Karpas-422 (cell line): Measurements from ENCODE around the genes DIRAS2 and SYK.

GRCh38 chr9:88583791-88584610, 49.0 kb downstream of the NXNL2 start:
- PRO-cap, result unidirectional peak, plus-strand start at chr9:88584362
- RAMPAGE, long total RNA, result no peak

- PRO-cap, result no peak
- RAMPAGE, long total RNA, result no peak
Measured at GRCh38 chr9:88990546-88991038, 676 bp upstream of the S1PR3 start.

DNA sequence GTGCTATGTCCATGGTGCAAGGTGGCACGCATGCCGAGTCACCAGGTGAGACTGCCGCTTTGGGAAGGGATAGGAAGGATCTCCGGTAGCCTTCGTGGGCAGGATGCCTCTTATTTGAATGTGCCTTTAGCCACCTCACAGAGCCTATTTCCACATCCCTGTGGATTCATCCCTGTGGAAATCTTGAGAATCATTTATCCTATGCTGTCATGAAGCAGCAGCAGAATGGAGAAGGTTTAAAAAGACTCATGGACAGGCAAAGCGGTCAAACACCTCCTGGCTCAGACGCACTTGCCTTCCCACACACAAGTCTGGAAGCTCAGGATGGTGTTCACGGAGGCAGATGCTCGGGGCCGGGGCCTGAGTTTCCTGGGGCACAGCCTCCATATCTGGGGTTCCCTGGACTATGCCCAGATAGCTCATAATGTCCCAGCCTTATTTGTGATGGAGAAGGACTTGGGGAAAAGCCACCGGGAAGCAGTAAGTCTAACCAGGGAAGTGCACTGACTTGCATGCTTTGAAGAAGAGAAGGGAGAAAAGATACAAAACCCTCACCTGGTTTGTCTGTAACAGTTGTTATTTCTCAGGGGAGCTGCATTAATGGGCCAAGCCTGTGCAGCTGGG, 3.1 kb downstream of the S1PR3 start:
- PRO-cap, result no peak
- RAMPAGE, long total RNA, result no peak

- PRO-cap, result no peak
- RAMPAGE, long total RNA, result no peak
Measured at GRCh38 chr9:89329200-89329535, 10.9 kb downstream of the SECISBP2 start.

DNA sequence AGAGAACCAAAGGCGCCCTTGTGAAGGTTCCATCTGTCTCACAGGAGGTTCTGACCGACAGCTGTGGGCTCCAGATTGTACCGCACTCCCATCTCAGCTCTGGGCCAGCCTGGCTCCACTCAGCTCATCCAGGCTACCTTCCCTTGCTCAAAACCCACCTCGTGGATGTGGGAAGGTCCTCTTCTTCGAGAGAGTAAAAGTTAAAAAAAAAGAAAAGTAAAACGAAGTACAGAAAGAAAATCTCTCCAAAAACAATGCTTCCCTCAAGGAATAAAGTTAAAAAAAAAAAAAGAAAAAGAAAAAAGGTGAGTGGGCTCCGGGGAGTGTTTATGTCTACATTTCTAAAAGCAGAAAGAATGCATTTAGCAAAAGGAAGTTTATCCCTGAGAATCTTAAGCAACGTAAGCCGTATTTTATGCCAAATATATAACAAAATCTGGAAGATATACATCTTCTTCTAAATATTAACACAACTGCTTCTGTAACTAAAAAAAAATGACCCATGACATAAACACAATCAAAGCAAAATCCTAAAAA, 59.5 kb downstream of the SECISBP2 start:
- PRO-cap, result no peak
- RAMPAGE, long total RNA, result no peak

DNA sequence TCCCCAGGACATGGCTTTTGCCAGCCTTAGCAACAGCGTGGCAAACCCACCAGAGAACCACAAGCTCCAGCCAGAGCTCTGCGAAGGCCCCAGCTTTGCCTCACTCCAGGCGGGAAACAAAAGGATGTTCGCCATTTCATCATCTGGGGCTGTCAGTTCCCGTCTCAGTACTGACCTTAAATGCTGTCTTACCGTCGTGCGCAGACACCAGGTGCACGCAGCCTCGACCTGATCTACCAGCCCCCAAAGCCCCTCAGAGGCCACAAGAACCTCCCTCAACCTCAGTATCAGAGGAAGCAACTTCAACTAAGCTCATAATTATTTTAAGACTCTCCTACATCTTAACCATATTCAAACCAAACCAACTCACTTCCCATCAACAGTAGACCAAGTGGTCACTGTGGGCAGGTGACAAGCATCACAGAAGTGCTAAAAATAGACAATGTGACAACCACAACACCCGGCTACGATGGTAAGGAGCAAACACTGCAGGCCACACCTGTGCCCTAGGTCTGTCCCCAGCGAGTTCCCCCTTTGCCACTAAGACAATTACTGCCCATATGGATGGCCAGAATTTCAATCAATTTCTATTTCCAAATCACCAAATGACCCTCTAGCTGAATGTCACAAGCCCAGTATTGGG, 71.3 kb downstream of the SEMA4D start:
- PRO-cap, result no peak
- RAMPAGE, long total RNA, result no peak

DNA sequence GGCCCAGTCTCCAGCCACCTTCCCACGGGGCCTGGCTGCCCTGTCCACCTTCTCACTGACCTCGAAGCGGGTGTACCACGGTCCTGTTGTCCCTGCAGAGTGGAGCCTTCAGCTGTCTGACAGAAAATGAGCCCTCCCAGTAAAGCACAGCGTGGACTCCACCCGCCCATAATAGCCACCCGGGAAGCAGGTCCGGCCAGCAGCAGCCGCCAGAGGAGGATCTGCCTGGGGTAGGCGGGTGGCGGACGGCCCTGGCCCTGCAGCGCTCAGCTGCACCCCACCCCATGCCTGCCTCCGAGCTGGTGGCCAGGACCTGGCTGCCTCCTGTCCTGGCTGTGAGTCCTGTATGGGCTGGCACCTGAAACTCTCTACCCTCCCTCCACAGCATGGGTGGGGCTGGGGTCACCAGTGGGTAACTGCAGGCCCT, 54.5 kb downstream of the SEMA4D start:
- PRO-cap, result no peak
- RAMPAGE, long total RNA, result no peak

GRCh38 chr9:89668335-89668589, 63.5 kb downstream of the GADD45G start:
- PRO-cap, result no peak
- RAMPAGE, long total RNA, result no peak

DNA sequence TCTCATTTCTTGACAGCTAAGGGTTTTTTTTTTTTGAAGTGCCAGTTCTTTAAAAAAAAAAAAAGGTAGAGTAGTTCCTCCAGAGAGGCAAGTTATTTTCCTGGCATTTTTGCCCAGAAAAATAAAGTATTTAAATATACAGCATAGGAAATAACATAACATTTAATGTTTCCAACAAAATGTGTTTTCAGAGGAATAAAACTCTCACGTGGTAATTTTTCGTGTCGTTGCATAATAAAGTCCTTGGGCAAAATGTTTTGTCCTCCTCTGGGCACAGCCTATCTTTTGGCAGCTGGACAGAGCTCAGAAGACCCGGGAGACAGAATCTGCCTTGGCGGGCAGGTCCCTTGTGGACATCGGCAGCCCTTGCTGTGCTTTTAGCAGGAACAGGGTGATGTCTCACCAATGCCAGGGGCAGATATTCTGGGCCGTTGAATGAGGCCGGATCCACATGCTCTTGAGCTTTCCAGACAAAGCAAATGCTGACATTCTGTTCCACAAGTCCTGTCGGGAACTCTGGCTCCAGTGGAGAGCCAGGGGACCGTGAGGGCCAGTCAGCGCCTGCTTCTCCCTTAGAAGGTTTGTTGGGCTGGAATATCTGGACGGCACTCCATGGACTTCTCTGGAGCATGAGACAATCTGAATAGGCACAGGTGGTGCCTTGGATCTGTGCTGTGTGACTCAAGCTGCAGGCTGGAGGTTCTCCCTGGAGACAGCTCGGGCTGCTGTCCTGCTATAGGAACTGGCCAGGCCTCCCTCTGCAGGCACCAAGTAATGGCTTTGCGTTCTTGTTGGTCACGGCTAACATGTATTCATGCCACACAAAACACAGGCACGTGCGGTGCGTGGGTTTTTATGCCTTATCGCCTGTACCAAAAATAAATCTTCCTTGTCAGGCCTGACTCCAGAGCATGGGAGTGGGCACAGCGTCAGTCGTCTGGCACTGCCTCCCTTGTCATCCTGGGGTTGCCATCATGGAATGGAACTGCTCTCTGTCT, 80.1 kb downstream of the GADD45G start:
- PRO-cap, result no peak
- RAMPAGE, long total RNA, result no peak

DNA sequence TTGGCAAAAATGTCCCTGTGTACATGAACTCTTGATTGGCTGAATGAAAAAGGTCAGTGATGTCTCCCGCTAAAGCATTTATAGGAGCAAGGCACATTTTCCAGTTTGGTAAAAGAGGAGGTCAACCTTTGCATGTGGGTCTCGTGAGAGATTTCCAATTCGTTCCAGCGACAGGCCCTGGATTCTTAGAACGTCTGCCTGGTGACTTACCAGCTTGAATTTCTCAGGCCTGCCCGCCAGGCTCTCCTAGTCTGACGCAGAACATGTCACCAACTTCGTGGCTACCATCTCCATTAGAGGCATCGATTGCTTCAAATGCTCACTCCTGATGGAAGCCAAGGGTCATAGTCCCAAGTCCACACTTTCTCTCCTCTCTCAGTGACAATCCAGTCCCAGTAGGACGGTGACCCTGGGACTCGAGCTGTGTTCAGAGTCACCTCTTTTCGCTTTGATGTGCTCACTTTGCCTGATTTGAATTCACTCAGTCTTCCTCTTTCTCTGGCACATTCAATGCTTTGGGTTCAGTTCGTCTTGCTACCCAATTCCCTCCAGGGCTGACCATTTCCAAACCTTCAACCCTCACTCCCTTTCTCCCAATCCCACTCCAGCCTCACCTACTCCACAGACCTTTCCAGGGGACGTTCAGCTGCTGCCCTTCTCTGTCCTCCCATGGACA, 94.8 kb downstream of the GADD45G start:
- PRO-cap, result no peak
- RAMPAGE, long total RNA, result no peak

DNA sequence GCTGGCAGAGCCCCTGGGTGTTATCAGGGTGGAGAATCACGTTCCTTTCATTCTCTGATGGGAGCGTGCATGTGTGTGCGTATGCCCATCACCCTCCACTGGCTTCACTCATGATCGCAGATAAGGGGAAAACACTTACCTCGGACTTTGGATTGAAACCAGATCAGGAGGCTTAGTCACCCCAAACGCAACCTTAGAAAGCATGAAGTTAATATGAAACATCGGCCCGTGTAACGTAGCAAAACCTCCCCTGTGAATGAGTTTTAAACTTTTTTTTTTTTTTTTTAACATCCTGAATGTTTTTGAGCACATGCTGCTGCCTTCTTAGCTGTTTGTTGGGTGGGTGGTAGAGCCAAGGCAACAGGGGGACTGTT, 173.6 kb downstream of the GADD45G start:
- PRO-cap, result no peak
- RAMPAGE, long total RNA, result no peak

DNA sequence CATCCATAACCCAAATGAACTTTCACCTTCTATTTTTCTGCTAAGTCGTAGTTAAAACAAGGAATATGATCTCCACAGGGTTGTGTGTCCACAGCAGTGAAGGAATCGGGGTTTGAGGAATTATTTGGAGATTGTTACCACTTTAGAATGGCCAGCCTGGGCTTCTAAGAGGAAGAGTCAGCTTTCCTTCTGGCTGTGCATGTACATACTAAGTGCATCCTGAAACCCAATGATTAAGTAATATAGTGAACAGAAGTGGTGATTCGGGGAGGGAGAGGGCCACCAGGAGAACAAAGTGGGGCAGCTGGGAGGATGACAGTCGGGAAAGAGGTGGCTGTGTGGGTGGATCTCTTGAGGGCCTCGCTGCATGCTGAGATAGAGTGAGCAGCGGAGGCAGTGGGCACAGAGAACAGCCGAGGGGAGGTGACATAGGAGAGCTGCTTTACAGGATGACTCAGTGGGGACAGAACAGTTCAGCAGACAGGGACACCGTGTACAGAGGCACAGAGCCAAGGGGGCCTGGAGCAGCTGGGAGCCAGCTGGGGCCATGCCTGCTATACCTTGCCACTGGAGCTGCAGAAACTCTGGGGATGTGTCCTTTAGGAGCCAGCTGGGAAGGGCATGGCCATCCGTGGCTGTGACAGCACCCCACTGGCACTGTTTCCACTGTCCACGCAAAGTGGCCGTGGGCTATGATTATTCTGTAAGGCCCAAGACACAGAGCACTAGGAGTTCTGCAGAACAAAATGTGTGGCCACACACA, 273.8 kb downstream of the GADD45G start:
- PRO-cap, result no peak
- RAMPAGE, long total RNA, result no peak

- PRO-cap, result no peak
- RAMPAGE, long total RNA, result no peak
Measured at GRCh38 chr9:90642289-90643351, at the start of gene DIRAS2. DIRAS2 (minus strand) TSS chr9:90642824.

DNA sequence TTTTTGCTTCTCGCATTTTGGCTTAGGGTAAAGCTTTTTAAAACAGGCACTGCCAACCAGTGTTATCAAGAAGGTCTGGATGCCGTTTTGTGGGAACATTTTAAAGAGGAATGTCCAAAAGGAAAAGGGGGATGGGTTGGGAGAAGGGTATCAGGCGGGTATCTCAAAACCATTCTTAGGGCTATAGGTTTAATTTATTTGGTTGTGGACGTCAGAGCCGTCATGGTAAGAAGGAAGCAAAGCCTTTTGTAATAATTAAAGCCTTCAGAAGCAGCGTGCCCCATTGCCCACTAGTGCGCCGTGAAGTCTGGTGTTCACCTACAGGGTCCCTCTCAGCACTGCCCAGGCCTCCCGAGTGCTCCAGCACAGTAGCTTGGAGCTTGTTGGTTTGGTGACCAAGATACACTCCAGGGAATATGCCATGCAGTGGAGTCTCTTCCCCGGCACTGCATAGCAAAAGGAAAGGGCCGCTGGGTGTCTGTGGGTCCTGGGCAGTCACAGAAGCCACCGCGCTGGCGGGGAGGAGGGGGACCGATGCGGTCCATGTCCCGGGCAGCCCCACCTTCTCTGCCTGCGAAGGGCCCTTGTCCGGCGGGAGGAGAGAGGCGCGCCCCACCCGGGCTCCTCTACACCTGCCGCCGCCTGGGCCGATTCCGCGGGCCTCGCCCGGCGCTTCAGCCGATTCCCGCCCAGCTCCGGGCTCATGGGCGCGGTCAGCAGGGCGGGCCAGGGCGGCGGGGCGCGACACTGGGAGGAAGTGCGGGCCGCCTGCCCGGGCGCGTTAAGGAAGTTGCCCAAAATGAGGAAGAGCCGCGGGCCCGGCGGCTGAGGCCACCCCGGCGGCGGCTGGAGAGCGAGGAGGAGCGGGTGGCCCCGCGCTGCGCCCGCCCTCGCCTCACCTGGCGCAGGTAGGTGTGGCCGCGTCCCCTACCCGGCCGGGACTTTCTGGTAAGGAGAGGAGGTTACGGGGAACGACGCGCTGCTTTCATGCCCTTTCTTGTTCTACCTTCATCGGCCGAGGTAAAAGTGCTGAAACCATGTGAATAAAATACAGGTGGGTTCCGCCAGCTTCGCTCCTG, at the start of gene SYK:
SYK (plus strand) TSS at position 834 of the 1,079 bp plus-strand sequence.
- PRO-cap, result unidirectional peak, plus-strand start at position 283 of the sequence; bidirectional peak, plus-strand start at position 797 of the sequence, minus-strand start at position 664 of the sequence
- RAMPAGE, long total RNA, result no peak

DNA sequence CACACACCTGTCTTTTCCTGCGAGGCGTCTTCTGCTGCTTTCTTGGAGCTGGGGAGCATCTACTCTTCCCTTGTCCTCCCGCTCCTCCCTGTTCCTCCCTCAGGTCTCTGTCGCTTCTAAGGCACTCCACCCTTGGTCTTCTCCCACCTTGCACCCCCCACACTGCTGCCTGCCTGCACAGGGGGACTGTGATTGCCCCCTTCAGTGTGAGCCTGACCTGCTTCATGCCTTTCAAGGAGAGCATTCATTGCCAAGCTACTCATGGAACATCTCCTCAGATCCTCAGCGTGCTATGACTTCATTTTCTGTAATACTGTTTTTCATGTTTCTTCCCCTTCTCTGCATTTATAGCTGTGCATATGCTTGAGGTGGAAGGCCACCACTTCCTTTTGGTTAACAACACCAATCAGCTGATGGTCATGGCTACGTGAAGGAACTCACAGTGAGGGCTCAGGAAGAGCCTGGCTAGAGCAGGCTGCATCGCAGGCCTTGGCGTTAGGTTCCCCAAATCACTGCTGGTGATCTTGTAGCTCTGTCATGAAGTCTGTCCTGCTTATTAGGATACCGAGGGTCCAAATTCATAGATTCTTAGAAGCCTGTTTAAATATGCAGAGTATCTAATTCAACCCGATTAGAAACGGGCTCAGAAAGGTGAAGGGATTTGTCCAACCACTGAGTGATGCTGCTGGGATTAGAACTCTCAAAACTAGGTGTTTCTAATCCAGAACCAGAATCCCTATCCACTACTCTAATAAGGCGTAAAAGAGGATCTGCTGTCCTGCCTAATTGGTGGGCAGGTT, 7.2 kb downstream of the SYK start:
- PRO-cap, result no peak
- RAMPAGE, long total RNA, result no peak

GRCh38 chr9:90827529-90828108, 26.0 kb downstream of the SYK start:
- PRO-cap, result no peak
- RAMPAGE, long total RNA, result no peak

DNA sequence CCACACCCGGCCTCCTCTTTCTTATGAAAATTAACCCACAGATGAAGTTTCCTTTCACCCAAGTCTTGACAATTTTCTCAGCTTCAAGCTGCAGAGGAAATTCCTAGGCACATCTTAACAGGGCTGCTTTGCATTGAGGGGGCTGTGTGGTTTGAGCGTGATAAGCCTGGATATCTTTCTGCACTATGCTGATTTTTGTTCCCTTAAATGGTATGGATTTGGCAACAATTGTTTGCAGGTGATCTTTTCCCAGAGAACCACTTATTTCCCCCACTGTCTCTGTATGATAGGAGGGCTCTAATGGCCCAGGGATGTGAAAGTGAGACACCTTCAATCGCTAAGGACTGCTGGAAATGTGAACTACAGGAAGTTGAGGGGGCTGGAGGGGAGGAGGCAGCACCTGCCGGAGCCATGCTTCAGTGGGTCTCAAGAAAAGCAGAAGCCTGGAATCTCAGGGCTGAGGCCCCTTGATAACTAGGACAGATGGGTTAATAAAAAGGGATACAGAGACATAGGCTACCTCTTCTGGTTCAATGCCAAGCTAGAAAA, 29.3 kb downstream of the SYK start:
- PRO-cap, result no peak
- RAMPAGE, long total RNA, result no peak

- PRO-cap, result no peak
- RAMPAGE, long total RNA, result no peak
Measured at GRCh38 chr9:90880589-90880944, 78.9 kb downstream of the SYK start.

GRCh38 chr9:90964103-90964946, 162.7 kb downstream of the SYK start:
- PRO-cap, result no peak
- RAMPAGE, long total RNA, result no peak

- PRO-cap, result no peak
- RAMPAGE, long total RNA, result no peak
Measured at GRCh38 chr9:91035183-91036003, 233.8 kb downstream of the SYK start.